Karpas-422 (cell line): ENCODE measurements around a stretch of chr3.

DNA sequence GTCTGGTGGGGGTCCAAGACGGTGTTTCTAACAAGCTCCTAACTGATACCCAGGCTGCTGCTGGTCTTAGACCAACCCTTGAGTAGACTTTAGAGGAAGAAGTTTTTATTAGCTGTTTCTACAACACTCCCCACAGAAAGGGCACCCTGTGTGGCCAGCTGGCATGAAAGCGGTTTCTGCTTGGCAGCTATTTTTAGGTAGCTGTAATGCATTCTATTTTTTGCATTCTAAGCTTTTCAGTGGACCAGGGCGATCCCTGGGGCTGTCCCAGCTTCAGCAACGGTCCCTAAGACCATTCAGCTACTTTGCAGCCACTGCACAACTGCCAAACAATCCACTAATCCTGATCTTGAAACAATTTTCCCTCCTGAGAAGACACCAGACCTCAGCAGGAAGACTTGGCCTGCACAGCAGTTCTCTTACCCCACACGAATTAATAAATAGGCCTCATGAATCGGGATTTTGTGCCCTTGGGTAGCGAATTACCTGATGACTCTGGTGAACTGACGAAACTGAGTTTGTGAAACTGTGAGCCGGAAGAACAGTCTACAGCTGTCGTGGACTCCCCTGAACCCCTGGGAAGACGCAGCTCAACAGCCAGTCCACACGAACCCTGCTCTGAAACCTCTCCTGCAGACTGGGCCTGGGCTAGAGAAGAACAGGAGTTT lies 14.6 kb upstream of the TFRC start:
- PRO-cap, result no peak
- RAMPAGE, long total RNA, result no peak

GRCh38 chr3:196110436-196110952 lies 28.6 kb upstream of the TFRC start:
- PRO-cap, result no peak
- RAMPAGE, long total RNA, result no peak

- PRO-cap, result no peak
- RAMPAGE, long total RNA, result no peak
These were observed 8.8 kb downstream of the ZDHHC19 start for GRCh38 chr3:196202206-196203034.

DNA sequence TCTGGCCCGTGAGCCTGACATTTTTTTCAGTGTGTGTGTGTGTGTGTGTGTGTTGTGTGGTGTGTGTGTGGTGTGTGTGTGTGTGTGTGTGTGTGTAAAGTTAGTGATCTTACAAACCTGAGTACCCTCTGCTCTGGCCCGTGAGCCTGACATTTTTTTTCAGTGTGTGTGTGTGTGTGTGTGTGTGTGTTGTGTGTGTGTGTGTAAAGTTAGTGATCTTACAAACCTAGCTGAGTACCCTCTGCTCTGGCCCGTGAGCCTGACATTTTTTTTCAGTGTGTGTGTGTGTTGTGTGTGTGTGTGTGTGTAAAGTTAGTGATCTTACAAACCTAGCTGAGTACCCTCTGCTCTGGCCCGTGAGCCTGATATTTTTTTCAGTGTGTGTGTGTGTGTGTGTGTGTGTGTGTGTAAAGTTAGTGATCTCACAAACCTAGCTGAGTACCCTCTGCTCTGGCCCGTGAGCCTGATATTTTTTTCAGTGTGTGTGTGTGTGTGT lies 999 bp downstream of the DYNLT2B start:
- PRO-cap, result no peak
- RAMPAGE, long total RNA, result no peak

DNA sequence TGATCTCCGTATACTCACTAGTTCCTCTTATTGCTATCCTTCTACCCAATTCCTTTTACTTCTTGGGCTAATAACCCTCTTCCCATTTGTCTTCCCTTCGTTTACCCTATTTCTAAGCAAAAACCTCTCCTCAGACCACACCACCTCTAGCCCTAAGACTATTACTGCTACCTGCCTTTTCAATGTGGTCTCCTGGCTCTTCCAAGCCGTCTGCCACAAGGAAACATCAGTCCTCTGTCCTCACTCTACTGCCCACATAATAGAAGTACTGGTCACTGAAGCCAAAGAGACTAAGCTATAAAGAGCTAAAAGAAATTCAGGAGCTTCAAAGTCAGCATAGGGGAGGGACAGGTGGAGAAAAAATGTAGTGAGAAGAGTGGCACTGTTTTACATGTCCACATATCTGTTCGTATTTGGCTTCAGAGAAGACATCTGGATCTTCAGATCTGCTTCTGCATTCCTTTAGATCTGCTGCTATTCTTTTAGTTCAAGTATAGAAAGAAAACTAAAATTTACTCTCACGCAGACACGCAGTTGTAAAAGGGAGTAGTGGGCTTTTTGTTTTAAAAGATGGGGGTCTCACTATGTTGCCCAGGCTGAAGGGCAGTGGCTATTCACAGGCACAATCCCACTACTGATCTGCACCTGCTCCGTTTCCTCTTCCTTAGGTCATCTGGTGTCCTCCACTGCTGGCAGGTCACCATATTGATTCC lies 35.1 kb downstream of the UBXN7 start:
- PRO-cap, result no peak
- RAMPAGE, long total RNA, result no peak

GRCh38 chr3:196487478-196487892 lies 16.1 kb downstream of the RNF168 start:
- PRO-cap, result no peak
- RAMPAGE, long total RNA, result no peak

GRCh38 chr3:196502707-196502821 lies 1.0 kb downstream of the RNF168 start:
- PRO-cap, result no peak
- RAMPAGE, long total RNA, result no peak

GRCh38 chr3:196633713-196634680 lies 5.5 kb upstream of the NRROS start:
- PRO-cap, result no peak
- RAMPAGE, long total RNA, result no peak

DNA sequence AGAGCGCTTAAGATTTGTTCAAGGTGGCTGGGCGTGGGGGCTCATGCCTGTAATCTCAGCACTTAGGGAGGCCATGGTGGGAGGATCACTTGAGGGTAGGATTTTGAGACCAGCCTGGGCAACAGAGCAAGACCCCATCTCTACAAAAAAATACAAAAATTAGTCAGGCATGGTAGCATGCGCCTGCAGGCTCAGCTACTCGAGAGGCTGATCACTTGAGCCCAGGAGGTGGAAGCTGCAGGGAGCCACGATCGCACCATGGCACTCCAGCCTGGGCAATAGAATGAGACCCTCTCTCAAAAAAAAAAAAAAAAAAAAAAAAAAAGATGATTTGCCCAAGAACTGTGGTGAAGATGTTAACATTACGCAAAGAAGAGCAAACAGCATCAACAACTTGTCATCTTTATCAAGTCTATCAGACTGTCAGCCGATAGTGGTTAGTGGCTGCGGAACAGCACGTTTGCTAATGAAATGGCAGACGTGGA lies 27.7 kb downstream of the NRROS start:
- PRO-cap, result no peak
- RAMPAGE, long total RNA, result no peak

DNA sequence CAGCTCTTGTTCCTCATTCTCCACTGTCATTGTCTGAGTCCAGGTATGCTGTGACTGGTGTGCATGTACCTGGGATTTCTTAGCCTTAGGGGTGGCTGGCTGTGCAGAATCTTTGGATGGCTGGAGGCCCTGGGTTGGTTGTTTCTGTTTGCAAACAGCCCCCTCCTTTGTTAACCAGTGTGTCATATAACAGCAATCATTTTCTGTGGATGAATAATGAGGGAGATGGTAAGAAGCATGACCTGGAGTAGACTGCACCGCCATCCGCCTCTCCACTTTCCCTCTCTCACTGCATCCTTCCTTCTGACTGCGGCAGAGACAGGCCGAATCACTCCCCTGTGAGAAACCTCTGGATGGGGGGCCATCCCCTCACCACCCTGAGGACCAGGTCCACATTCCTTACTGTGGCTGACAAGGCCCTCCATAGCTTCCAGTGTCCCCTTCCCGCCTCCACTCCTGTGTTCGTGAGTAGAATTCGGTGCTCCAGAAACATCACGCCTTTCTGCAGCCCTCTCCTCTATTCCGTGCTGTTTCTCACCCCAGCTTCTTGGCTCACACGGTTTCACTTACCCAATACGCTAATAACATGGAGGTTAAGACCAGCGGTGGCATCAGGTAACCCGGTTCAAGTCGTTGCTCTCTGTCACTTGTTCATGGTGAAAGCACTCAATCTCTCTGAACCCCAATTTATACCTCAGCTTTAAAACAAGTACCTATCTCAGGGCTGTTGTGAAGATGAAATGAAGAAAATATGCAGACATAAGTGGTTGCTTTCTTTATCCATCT lies 2.8 kb downstream of the PIGZ start:
- PRO-cap, result no peak
- RAMPAGE, long total RNA, result no peak

DNA sequence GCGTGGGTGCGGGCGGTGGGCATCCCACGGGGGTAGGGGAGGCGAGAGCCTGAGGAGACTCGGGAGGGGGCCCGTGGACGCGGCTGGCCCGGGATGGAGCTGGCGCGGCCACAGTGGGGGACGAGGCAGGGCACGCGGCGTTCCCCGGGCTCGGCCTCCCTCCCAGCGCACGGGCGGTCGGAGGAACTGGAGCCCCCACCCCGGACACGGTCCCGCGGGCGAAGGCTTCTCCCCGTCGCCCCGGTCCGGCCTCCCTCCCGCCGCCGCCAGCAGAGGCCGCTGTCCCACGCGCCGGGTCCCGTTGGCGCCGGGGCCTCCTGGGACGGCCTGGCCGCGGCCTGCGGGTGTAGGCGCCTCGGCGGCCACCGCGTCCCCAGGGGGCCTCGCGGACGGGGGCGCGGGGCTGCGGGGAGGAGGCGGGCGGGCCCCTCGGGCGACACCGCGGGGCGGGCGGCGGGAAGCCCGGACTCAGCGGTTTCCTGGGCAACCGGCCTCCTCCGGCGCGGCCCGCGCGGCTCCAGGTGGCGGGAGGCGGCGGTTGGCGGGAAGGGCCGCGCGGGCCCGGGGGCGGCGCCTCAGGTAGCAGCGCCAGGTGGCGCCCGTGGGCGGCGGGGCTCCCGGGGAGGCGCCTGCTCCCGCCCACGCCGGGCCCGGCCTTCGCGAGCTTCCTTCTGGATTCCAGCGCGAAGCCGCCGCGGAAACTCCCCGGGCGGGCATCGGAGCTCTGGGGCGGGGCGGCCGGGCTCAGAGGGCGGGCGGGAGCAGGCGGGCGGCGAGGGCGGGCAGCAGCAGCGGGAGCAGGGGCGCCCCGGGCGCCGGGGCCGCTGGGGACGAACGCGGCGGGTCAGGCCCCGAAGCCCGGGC lies 26.8 kb downstream of the MELTF start:
- PRO-cap, result no peak
- RAMPAGE, long total RNA, result no peak

DNA sequence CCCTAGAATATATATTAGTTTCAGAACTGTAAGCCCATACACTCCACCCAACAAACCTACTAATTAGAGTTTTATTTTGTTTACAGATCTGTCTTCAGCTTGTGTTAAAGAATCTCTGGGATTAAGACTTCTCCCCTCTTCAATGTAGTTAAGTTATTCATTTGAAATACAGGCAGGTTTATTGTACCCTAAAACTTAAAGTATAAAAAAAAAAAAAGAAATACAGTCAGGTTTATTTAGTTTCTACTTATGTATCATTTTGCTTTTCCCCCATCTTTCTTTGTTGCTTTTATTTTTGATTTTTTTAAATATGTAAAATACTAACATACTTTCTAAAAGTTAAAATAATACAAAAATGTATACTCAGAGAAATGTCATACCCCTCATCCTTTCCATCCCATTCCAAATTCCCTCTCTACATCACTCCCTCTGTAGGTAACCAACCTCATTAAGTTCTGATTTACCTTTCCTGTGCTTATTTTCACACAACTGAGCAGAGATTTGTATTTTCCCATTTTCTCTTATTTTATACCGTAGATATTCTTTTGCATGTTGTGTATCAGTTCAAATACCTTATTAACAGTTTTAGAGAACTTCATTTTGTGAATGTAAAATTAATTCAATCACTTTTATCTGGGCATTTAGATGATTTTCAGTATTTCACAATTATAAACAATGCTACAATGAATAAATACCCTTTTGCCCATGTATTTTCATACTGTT lies 33.5 kb upstream of the MELTF start:
- PRO-cap, result no peak
- RAMPAGE, long total RNA, result no peak

- PRO-cap, result no peak
- RAMPAGE, long total RNA, result no peak
These were observed 117.0 kb downstream of the DLG1 start for GRCh38 chr3:197181077-197182233.

- PRO-cap, result no peak
- RAMPAGE, long total RNA, result no peak
These were observed 58.0 kb upstream of the DLG1 start for GRCh38 chr3:197356370-197356892.

- PRO-cap, result no peak
- RAMPAGE, long total RNA, result no peak
These were observed 73.8 kb upstream of the DLG1 start for GRCh38 chr3:197371917-197372807.

GRCh38 chr3:197401756-197402209 lies 103.4 kb upstream of the DLG1 start:
- PRO-cap, result no peak
- RAMPAGE, long total RNA, result no peak

DNA sequence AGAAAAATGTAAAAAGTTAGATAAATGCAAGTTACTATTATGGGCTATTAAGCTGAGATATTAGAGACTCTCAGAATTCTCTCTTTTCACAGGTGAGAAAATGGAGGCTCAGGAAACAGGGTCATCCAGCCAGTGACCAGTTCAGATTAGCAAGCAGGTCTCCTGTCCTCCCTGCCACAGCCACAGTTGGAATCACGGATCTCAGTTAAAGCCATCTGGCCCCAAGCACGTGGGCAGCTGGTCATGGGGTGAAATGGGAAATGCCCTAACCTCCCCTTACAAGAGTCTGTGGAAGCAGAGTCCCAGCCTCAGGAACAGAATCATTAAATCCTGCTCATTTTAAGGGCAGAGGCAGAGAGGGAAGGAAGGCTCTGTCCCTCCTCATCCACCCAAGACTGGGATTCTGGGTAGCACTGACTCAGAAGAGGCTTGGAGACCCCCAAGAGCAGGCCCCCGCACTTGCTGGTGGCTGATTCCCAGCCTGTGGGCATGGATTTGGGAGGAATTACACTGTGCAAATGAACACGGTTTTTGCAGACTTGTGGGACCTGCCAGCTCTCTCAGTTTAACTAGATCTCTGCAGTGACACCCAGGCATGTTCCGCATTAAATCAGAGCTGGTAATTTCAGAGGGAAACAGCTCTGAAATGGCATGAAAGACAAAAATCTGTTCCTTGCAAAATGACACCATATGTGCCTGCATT lies 89.1 kb downstream of the BDH1 start:
- PRO-cap, result no peak
- RAMPAGE, long total RNA, result no peak

DNA sequence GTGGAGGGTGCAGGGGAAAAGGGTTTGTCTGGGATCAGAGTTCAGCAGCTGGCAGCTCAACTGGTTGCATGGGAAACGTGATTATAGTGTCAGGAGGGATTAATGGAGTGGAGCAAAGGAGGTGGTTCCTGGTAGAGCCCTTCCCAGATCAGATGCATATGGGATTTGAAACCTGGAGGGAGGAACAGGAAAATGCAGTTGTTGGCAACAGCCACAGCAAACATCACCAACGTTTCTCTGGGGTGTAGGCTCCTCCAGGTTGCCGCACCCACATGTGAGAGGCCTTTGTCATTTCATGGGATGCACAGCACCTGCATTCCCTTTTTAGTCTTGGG lies 61.4 kb downstream of the BDH1 start:
- PRO-cap, result no peak
- RAMPAGE, long total RNA, result no peak

GRCh38 chr3:197541849-197542370 lies 13.9 kb downstream of the BDH1 start:
- PRO-cap, result no peak
- RAMPAGE, long total RNA, result no peak

DNA sequence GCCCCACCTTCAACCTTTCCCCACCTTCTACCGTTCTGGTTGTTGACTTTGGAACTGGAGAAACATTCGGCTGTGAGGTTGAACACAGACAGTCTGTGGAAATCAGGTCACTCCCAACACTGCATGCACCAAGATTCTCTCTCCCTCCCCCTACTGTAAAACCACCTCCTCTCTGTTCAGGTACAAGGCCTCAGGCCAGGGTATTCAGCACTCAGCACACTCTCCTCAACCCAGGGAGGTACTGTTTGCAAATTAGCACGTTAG lies 4.0 kb upstream of the BDH1 start:
- PRO-cap, result no peak
- RAMPAGE, long total RNA, result no peak